ENCODE measurements around the gene PIPOX.

- PRO-cap: no peak
- RAMPAGE, long total RNA, 4 experiments: no peak in any of the 4 experiments
These were observed 3.9 kb upstream of the DHRS13 start for GRCh38 chr17:28906683-28907346.

DNA sequence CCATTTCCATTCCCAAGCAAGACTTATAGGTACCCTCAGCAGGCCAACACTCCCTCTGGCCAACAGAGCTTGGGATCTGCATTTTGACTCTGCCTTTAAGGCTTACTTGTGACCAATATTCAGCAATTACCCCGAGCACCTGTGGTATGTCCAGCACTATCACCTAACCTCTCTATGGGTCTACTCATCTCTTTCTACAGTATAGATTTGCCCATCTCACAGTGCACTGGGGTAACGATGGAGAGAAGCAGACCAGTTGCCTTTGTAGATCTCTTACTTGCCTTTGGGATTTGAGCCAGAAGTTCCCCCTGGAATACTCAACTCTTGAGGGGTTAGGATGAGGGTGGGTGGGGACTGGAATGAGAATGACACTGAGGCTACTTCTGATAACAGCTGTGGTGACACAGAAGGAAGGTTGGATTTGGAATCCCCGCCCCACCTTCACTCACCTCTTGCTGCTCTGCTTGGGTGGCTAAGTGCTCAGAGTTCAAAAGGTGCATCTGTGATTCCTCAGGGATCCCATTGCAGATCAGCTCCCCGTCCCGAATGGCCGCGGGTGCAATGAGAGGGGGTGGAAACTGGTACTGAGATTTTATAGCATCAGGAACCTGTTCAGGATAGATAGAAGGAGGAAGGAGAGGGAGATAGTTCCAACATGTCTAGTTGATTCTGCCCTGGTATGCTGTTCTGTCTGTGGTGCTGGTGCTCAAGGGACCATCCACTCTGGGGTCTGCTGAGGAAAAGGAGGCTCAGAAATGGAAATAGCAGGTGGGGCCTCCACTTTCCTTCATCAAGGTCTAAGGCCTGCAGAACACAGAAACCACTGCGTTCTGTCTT is 10.8 kb upstream of the DHRS13 start:
- PRO-cap: no peak
- RAMPAGE, long total RNA, 4 experiments: no peak in any of the 4 experiments

DNA sequence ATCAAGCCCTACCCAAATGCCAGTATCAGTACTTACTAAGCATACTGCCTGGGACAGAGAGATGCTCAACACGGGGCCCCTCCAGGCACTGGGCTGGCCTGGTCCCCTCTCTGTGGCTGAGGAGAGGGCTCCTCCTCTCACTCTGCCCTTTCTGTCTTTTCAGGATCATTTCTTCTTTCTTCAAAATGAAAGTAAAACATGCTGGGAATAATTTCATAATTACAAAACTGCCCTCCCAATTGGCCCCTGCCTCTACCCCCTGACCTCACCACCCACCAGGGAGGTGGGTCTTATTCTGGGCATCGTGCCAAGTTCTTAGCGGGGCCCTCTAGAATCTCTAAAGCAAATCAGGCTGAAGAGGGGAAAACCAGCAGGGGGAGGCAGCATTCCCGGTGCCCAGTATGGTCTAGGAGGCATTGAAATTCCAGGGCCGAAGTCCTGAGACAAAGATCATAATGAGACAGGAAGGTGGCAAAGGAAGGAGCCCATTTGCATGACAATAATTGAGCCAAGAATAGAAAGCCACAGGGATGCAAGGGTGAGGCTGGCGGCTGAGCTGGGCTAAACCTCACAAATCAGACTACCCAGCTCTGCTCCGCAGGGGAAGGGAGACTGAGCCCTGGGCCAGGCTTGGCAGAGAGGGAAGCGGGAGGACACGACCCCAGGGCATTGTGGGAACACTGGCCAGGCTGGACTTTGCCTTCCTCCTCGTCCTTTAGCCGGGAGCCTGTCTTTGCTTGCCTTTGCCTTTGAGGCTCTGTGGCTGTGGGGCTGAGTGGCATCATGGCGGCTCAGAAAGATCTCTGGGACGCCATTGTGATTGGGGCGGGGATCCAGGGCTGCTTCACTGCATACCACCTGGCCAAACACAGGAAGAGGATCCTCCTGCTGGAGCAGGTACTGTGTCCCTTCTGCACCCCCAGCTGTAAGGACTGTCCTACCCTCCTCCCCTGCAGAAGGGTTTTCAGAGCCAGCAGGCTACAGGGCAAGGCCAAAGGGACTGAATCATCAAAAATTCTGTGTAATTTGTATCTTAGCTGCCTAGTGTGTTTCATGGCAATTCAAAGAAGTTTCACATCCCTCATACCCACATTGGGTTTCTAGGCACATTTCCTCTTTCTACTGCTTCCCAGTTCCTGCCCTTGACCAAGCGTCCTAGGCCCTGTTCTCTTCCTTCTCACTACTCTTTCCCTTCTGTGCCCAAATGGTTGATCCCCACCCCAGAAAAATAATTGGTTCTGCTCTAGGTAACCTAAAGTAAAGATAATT is at the start of gene PIPOX:
TSS of gene PIPOX (plus strand) at position 699 of the 1,269 bp plus-strand sequence.
- PRO-cap: unidirectional peak, minus-strand start at position 144 of the sequence
- RAMPAGE, long total RNA, 4 experiments: no peak in any of the 4 experiments

DNA sequence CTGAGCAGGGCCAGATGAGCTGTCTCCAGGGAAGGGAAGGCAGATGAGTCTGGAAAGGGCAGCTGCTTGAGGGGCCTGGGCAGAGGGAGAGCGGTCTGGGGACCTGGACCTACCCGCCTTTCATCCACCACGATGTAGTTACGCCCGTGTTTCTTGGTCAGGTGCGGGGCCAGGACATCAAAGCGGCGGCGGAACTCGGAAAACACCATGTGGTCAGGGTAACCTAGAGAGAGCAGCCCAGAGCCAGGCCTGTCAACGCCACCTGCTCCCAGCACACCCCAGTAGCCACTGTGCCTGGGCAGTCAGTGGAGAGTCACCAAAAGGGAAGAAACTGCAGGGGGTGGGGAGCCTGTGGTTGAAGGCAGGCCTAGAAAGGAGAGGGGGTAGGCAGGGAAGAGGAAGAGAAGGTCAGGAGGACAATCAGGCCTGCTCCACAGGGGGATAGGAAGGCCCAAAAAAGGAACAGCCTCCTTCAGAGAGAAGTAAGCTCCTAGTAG is 64.1 kb downstream of the PIPOX start:
- PRO-cap: no peak
- RAMPAGE, long total RNA, 4 experiments: no peak in any of the 4 experiments

DNA sequence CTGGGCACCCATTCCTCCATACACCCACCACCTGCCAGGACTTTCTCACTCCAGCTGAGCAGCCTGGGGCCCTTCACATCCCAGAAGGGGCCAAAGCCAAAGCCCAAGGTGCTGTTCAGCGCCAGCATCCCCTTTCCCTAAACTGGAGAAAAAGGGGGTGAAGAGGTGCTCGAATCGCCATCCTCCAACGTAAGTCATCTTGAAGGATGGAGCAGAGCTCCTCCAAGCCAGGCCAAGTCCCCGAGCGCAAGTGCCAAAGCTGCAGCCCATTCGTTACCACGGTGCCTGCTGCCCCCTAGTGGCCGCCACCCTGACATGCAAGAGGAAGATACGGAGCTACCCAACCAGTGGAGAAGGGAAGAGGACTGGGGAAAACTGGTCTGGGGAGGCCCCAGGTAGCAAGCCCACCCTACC is 63.2 kb downstream of the MYO18A start:
- PRO-cap: no peak
- RAMPAGE, long total RNA, 4 experiments: no peak in any of the 4 experiments

DNA sequence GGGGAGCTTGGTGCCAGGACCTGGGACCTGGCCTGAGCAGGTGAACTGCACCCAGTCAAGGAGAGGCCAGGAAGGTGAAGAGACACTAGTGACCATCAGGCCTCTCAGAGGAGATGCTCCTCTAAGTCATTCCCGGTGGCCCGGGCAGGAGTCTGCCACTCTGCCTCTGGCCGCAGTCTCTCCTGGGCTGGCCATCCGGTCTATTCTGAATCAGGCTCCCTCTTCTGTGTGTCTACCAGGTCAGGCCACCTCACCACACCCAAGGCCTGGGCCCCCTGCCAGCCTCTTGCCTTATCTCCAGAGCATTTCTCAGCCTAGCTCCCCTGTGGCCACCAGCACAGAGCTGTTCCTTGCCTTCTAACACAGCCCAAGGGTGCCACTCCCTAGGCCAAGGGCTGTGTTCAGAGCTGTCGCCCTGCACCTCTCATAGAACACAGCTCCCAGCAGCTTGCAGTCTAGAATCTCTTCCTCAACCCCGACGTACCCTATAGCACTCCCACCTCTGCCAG is 55.3 kb downstream of the MYO18A start:
- PRO-cap: no peak
- RAMPAGE, long total RNA, 4 experiments: no peak in any of the 4 experiments

GRCh38 chr17:29132963-29133927 is 47.0 kb downstream of the MYO18A start:
- PRO-cap: bidirectional peak, plus-strand start at chr17:29133301, minus-strand start at chr17:29133203
- RAMPAGE, long total RNA, 4 experiments: no peak in any of the 4 experiments

DNA sequence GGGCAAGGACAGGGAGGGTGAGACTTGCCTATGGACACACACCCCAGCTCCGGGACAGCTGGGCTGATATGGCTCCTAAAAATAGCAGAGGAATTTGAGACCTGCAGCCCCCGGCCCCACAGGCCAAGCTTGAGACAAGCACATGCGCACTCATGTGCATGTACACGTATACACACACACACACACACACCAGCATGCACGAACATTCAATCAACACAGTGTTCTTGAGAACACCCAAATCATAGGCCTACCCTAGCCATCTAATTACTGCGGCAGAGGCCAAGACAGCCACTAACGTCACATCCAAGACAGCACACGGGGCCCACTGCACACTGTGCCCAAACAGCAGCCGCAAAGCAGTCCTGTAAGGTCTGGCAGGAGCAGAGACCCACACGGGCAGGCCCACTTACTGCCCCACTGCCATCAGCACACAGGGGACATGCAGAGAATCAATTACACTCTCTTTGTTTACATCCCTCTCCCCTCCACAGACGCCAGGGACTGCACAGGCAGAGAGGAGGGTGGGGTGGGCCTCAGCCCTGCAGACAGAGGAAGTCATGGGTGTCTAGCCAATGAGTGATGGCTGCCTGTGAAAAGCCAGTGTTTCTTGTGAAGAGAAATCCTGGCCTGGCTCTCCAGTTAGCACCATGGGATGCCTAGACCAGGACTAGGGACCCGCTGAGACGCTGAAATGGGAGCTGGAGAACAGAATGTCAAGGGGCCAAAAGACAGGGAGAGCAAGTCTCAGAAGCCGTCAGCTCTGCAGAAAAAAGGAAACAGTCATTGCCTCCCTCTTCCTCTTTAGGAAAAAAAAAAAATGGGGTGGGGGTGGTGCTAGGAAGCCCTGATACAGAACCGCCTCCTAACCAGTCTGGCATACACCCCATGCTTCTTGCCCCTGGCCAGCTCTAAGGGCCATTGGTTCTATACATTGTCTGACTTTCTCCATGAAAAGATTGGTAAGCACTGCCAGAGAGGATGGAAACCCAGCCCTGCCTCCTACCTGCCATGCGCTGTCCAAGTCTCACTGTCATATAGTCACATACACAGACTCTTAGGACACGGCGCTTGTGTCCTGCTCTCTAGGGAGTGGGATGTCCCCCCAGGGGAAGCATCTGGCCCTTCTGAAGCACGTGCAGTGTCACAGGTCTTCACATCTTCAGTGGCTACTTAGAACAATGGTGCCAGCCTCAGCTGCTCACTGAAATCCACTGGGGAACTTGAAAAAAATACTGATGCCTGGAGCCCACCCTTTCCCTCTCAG is 39.1 kb downstream of the MYO18A start:
- PRO-cap: unidirectional peak, minus-strand start at position 772 of the sequence
- RAMPAGE, long total RNA, 4 experiments: no peak in any of the 4 experiments

GRCh38 chr17:29148197-29149498 is 31.6 kb downstream of the MYO18A start:
- PRO-cap: bidirectional peak, plus-strand start at chr17:29149136, minus-strand start at chr17:29148913
- RAMPAGE, long total RNA, 4 experiments: start-site peak on the minus strand in 1 of 4 experiments, at chr17:29148863-29148921 at its widest, 6 reads per replicate

DNA sequence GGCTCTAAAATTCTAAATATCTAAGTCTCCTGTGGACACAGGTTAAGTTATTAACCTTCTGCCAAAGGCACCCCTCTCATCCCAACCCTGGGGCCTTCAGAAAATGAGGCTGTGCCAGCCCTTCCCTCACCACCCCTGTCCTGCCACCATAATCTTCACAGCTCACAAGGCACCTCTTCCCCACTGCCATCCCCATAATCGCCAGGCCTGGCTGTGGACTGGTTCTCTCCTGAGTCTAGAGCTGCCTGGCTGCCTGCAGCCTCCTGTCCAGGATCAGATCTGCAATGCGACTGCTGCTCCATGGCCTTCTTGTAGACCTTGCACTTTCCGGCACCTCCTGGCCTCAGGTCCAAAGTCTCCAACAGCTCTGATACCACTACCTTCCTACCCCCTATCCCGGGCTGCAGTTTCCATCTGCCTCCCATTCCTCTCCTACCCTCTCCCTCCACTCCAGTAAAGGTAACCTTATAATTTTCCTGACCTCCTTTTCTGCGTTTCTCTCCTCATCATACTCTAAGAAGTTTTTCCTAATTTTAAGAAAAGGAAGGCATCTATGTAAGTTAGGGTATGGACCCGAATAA is 10.0 kb downstream of the MYO18A start:
- PRO-cap: no peak
- RAMPAGE, long total RNA, 4 experiments: no peak in any of the 4 experiments

- PRO-cap: bidirectional peak, plus-strand start at chr17:29176891, minus-strand start at chr17:29176742
- RAMPAGE, long total RNA, 4 experiments: no peak in any of the 4 experiments
These were observed 3.6 kb downstream of the MYO18A start for GRCh38 chr17:29176227-29177414.

- PRO-cap: no peak
- RAMPAGE, long total RNA, 4 experiments: start-site peak on the minus strand in 3 of 4 experiments, at chr17:29204512-29204546 at its widest, 9 to 16 reads per replicate
These were observed 24.2 kb upstream of the MYO18A start for GRCh38 chr17:29204447-29204805.

GRCh38 chr17:29212533-29213279 is 32.5 kb upstream of the MYO18A start:
- PRO-cap: no peak
- RAMPAGE, long total RNA, 4 experiments: no peak in any of the 4 experiments

GRCh38 chr17:29555812-29556351 is 11.0 kb downstream of the ABHD15 start:
- PRO-cap: no peak
- RAMPAGE, long total RNA, 4 experiments: no peak in any of the 4 experiments

DNA sequence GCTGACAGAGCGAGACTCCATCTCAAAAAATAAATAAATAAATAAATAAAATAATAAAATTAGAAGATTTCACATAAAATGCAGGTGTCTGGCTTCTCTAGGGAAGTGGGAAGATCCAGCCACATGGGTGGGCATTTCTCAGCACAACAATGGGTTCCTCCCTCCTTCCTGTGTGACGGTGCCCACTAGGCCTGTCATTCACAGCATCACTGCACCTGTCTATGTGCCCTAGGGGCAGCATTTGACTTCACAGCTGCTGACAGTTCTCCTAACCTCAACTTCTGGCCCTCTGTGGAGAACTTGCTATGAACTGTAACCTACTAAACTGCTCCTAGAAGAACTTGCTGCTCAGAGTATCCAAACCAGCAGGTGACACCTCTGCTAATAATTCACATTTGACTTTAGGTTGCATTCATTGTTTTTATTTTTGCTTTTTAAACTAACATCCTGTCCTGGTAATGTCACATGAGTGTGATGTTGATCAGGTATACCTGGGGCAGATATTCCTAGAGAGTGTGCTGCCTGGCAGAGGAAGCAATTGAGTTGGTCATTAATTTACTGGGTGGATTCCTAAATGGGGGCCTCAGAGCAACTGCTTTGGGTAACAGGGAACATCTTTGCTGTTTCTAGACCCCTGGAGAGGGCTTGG is 2.9 kb downstream of the ABHD15 start:
- PRO-cap: no peak
- RAMPAGE, long total RNA, 4 experiments: no peak in any of the 4 experiments

GRCh38 chr17:29584579-29585029 is 4.8 kb downstream of the GIT1 start:
- PRO-cap: no peak
- RAMPAGE, long total RNA, 4 experiments: no peak in any of the 4 experiments

GRCh38 chr17:29617861-29618627 is 4.7 kb downstream of the CORO6 start:
- PRO-cap: bidirectional peak, plus-strand start at chr17:29618190, minus-strand start at chr17:29618095
- RAMPAGE, long total RNA, 4 experiments: no peak in any of the 4 experiments

- PRO-cap: no peak
- RAMPAGE, long total RNA, 4 experiments: no peak in any of the 4 experiments
These were observed 2.3 kb upstream of the CORO6 start for GRCh38 chr17:29624673-29625737.

- PRO-cap: no peak
- RAMPAGE, long total RNA, 4 experiments: no peak in any of the 4 experiments
These were observed 9.8 kb upstream of the CORO6 start for GRCh38 chr17:29632326-29633004.

DNA sequence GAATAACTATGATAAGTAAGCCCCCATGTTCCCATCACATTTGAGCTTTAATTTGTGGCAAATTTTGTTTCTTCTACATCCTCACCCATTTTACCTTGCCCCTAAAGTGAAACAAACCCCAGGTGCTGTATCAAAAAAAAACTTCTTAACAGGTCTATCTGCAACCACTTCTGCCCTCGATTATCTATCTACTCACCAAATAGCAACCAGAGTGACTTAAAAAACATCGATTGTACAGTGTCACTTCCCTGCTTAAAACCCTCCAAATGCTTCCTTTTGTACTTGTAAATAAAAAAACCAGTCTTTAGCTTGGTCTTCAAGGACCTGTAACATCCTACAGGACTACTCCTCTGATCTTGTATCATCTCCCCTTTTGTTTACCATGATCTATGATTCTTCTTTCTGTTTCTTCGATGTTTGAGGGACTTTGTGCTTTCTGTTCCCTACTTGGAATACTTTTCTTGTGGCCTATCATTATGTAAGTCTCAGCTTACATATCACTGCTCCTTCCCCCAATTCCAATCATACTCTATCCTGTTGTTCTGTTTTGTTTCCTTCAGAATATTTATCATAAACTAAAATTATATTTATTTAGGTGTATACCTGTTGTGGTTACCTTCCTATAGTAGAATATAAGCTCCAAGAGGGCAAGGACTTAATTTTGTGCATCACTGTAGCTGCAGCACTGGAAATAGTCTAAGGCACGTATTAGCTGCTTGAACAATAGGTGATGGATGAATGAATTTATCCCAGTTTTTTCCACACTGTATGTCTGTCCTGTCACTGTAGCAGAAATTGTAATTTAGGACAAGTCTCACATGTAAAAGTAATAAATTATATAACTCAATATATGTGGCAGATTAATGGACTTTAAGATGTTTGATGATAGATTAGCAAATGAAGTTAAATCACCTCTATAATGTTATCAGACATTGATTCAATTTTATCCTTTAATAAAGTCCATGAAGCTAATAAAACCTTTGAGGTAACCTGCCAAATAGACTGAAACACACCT is 82.9 kb upstream of the CORO6 start:
- PRO-cap: no peak
- RAMPAGE, long total RNA, 4 experiments: no peak in any of the 4 experiments